Measurements from ENCODE around the gene COL5A1.

DNA sequence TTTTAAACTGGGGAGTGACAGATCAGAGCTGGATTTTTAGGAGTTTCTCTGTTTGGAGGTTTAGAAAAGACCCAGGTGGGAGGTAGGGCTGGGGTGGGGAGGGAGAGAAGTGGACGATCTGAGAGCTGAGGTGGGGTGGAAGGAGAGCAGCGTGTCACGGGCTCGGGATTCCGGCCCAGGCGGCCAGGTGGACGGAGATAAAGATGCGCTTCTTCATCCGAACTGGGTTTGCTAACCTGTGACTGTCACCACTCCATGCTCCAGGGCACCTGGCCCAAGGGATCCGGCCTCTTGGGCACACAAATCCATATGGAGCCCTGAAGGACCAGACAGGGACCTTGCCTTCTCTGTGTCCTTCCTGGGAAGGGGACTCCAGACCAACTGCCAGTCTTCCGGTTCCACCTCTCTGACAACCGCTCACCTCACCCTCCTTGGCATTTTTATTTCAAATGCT lies 1.2 kb upstream of the WDR5 start:
- PRO-cap, result no peak
CAGE:
- cytosol, long polyA plus RNA, result no peak
- long polyA plus RNA, result no peak
- nucleus, long polyA plus RNA, result no peak

DNA sequence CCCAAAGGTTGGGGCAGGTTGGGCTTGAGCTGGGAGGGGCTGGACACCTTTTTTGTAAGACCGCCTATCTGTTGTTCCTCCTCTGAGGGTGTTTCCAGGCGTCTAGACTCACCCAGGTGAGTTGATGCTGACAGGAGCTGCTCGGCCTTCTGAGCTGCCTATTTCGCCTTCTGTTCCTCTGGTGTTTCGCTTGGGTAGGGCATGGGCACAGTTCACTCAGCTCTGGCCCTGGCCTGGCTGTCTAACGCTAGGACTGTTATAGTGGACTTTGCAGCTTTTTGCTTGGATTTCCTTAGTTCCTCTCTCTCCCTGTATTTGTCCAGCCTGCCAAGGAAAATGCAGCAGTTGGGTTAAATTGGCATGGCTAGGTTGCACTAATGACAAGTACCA lies 2.2 kb downstream of the WDR5 start:
- PRO-cap, result no peak
CAGE:
- cytosol, long polyA plus RNA, result no peak
- long polyA plus RNA, result no peak
- nucleus, long polyA plus RNA, result no peak

DNA sequence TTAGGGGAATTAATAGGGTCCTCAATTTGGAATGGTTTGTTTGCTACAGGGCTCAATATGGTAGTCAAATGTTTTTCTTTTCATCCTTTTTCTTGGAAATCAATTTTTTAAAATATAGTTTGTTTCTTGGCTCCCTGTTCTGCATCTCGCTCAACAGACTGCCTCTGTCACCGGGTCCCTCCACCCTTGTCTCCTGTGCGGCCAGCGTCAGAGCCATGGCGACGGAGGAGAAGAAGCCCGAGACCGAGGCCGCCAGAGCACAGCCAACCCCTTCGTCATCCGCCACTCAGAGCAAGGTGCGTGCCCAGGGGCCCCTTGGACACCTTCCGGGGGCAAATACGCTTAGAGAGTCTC lies 3.8 kb downstream of the WDR5 start:
- PRO-cap, result no peak
CAGE:
- cytosol, long polyA plus RNA, result no peak
- long polyA plus RNA, result no peak
- nucleus, long polyA plus RNA, result no peak

- PRO-cap, result no peak
CAGE:
- cytosol, long polyA plus RNA, result no peak
- long polyA plus RNA, result no peak
- nucleus, long polyA plus RNA, result no peak
Observed at GRCh38 chr9:134169108-134169487, 33.2 kb downstream of the WDR5 start.

GRCh38 chr9:134325059-134325793 lies 1.0 kb upstream of the RXRA start:
- PRO-cap, result no peak
CAGE:
- cytosol, long polyA plus RNA, result no peak
- long polyA plus RNA, result no peak
- nucleus, long polyA plus RNA, result no peak

- PRO-cap, result bidirectional peak, plus-strand start at chr9:134378271, minus-strand start at chr9:134378090
CAGE:
- cytosol, long polyA plus RNA, result no peak
- long polyA plus RNA, result no peak
- nucleus, long polyA plus RNA, result no peak
Observed at GRCh38 chr9:134377629-134378539, 51.6 kb downstream of the RXRA start.

- PRO-cap, result no peak
CAGE:
- cytosol, long polyA plus RNA, result no peak
- long polyA plus RNA, result no peak
- nucleus, long polyA plus RNA, result no peak
Observed at GRCh38 chr9:134422006-134422464, 95.8 kb downstream of the RXRA start.

GRCh38 chr9:134430829-134431477 lies 104.7 kb downstream of the RXRA start:
- PRO-cap, result no peak
CAGE:
- cytosol, long polyA plus RNA, result no peak
- long polyA plus RNA, result no peak
- nucleus, long polyA plus RNA, result no peak

GRCh38 chr9:134441070-134441373 lies 114.8 kb downstream of the RXRA start:
- PRO-cap, result no peak
CAGE:
- cytosol, long polyA plus RNA, result no peak
- long polyA plus RNA, result no peak
- nucleus, long polyA plus RNA, result no peak

- PRO-cap, result no peak
CAGE:
- cytosol, long polyA plus RNA, result no peak
- long polyA plus RNA, result no peak
- nucleus, long polyA plus RNA, result no peak
Observed at GRCh38 chr9:134525832-134526244, 115.8 kb upstream of the COL5A1 start.

GRCh38 chr9:134545594-134546268 lies 95.9 kb upstream of the COL5A1 start:
- PRO-cap, result no peak
CAGE:
- cytosol, long polyA plus RNA, result no peak
- long polyA plus RNA, result no peak
- nucleus, long polyA plus RNA, result no peak

DNA sequence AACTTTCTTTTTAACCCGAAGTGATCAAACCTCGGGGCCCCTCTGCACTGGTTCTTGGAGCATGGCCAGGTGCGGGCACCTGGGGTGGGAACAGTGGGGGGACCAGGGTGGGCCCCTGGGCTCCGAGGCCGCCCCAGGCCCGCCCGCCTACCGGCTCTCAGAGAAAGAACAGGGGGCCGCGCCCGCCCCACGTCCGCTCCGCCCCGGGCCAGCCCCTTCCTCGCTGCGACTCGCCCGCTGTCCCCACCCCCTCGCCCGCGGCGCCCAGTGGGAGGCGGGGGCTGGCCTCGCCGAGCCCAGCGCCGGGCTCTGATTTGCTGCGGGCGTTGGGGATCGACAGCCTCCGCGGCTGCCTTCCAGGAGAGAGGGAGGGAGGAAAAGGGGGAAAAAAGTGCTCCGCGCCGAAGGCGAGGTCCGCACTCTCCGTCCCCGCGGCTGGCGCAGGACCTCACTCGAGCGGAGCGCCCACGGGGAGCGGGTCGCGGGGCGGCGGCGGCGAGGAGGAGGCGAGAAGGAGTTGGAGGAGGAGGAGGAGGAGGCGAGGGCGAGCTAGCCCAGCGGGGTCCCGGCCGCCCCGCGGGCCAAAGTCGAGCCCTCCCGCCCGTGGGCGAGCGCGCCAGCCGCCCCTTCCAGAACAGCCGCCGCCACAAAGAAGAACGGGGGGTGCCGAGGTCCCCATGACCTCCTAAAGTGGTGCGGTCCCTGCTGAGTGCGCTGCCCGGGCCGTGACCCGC lies at the start of gene COL5A1:
TSS of gene COL5A1 (plus strand) at position 413 of the 734 bp plus-strand sequence.
- PRO-cap, result no peak
CAGE:
- cytosol, long polyA plus RNA, result no peak
- long polyA plus RNA, result no peak
- nucleus, long polyA plus RNA, result no peak

DNA sequence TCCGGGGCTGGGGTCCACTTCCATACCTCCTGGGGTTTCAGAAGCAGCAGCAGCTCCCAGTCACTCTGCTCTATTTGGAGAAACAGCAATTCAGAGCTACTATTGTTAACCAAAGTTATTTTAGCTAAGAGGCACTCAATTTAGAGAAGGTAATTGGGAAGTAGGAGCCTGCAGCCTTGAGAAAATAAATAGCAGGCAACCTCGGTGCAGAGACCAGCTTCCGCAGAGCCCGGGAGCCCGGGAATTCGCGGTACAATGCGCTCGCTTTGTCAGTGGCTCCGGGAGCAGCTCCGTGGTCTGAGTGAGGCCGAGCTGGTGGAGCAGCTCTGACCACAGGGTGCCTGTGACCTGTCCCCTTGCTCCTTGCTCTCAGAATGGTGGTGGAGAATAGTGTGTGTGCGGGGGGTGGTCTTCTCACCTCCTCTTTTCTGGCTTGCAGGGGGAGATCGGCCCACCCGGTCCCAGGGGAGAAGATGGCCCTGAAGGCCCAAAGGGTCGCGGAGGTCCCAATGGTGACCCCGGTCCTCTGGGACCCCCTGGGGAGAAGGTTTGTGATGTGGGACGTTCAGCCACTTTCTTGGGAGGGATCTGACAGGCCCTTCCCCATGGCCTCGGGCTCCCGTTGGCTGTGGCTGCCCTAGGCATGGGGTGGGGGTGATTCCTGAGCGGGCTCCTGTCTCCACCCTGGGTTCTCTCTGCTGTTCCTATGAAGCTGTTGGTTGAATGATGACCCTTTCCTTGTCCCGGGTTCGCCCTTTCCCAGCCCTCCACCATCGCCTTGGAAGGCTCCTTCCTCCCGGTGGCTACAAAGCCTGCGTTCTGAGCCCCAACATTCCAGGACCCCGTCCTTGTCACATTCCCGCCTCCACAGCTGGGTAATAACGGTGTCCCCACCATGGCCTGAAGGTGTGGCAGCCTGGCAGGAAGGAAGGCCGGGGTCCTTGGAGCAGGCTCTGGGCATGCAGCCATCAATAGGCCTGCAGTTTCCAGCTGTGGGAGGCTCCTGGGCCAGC lies 95.8 kb upstream of the FCN2 start:
- PRO-cap, result no peak
CAGE:
- cytosol, long polyA plus RNA, result no peak
- long polyA plus RNA, result no peak
- nucleus, long polyA plus RNA, result no peak

DNA sequence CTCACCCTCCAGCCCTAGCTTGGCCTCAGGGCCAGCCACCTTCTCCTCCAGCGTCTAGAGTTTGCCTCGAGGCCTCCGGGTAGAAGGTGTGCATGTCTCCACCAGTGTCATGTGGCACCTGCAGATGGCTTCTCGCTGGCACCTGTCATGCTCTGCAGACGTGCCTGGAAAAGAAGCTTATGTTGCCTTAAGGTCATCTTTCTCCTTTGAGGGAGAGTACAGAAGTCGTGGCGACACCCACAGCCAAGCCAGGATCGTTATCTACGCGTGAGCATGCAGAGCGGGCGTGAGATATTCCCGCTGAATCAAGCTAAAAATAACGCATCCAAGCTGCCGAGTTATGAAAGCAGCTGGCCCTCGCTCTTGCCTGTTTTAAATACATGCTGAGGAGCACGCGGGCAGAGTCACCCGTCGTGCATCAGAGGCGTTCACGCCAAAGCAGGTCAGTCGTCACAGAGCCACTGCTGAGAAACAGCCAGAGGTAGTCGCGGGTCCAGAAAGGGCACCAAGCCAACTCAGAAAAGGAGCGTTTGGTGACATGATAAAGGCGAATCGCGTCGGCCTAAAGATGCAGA lies 79.7 kb upstream of the FCN2 start:
- PRO-cap, result no peak
CAGE:
- cytosol, long polyA plus RNA, result no peak
- long polyA plus RNA, result no peak
- nucleus, long polyA plus RNA, result no peak

GRCh38 chr9:134809029-134809525 lies 71.5 kb upstream of the FCN2 start:
- PRO-cap, result no peak
CAGE:
- cytosol, long polyA plus RNA, result no peak
- long polyA plus RNA, result no peak
- nucleus, long polyA plus RNA, result no peak

DNA sequence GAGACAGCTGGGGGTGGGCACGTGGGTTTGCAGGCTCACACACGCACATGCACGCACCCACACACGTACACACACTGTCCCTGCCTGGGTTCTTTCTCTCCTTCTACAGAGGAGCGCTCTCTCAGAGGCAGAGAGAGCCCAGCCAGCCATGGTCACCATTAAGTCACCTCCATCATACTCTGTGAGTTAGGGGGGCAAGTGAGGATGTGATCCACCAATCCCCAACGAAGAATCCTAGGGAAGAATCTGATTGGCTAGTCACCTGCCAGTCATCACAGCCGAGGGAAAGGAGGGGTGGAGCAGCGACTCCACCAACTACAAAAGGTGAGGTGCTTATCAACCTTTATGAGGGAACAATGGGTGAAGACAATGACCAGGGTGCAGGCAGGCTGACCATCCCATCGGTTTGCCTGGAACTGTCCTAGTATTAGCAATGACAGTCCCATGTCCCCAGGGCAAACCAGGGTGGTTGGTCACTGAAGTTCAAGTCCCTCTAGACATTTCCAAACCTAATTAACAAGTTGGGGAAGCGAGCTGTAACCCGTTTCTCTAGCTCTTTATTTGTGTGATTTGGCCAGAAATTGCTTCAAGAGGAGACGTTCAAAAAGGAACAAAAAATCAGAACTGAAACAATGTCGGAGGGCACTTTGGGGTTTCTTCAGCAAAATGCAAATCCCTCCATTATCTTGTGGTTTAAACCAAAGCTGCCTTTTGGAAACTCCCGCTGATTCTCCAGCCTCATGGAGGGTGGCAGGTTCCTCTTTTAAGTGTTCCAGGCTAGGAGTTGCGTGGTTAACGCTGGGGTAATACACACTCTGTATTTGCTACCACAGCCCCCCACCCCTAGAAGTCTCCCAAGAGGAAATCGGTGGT lies 18.8 kb upstream of the FCN1 start:
- PRO-cap, result no peak
CAGE:
- cytosol, long polyA plus RNA, result no peak
- long polyA plus RNA, result no peak
- nucleus, long polyA plus RNA, result no peak

DNA sequence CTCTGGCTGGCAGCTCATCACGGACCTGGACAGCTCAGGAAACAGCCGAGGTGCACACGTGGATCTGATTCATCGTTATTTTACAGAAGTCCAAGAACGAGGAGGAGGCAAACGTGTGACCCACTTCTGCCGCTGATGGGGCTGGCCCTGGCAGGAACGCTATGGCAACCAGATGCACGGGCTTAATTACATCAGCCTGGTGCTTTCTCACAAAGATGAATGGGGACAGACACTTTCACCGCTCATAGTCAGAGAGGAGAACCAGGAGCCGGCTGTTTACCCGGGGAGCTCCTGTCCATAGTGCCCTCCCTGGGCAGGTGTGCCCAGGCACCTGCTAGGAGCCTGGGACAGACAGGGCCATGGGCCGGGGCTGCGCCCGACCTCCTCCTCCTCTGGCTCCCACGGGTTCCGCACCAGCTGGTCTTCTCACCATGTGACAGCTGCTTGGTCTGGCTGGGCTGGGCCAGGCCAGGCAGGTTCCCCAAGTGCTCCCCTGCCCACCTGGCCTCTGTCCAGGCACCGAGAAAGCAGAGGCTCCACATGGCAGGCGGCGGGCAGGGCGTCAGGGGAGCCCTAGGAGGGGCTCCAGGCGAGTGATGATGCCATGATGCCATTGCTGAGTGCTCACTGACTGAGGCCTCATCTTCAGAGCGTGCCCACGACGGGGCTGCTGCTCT lies 59.9 kb downstream of the OLFM1 start:
- PRO-cap, result no peak
CAGE:
- cytosol, long polyA plus RNA, result no peak
- long polyA plus RNA, result no peak
- nucleus, long polyA plus RNA, result no peak

DNA sequence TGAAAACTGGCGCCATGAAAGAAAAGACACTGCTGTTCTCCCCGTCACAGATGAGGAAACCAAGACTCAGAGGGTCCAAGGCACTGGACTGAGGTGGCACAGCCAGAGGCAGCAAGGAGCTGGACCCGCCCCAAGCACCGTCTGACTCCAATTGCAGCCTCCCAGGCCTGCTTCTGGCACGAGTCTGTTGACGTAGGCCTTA lies 193.2 kb downstream of the OLFM1 start:
- PRO-cap, result no peak
CAGE:
- cytosol, long polyA plus RNA, result no peak
- long polyA plus RNA, result no peak
- nucleus, long polyA plus RNA, result no peak

DNA sequence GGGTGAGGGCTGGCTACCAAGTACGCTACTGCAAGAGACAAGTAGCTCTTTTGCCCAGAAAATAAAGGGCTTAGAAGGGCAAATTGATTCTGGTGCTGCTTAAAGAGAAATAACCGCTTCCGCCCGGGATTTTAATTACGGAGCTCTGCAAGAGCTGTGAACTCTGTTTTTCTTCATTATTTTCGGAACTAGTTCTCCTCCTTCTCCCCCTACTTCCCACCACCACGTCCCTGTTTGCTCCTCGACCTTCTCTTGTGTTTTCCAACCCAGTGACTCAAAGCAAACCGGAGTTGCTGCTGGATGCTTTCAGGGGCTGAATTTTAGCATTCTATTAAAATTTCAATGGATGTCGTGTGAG lies 139.7 kb upstream of the PPP1R26 start:
- PRO-cap, result no peak
CAGE:
- cytosol, long polyA plus RNA, result no peak
- long polyA plus RNA, result no peak
- nucleus, long polyA plus RNA, result no peak

DNA sequence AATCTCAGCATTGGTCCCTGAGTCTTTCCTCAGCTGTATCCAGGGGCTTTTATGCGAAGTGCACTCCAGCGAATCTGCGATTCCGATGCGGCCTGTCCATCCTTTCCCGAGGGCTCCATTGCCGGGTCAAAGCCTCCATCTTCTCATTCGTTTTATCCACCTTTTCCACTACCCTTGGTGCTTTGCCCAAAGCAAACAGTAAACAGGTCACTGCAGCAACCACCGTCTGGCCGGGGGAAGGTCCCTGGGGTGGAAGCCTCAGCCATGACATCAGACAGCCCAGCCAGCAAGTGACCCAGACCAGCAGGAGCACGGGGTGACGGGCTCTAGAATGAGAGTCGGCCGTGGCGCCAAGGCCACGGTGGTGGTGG lies 14.5 kb upstream of the PPP1R26 start:
- PRO-cap, result no peak
CAGE:
- cytosol, long polyA plus RNA, result no peak
- long polyA plus RNA, result no peak
- nucleus, long polyA plus RNA, result no peak